HepG2 (cell line): ENCODE measurements around a stretch of chr16.

DNA sequence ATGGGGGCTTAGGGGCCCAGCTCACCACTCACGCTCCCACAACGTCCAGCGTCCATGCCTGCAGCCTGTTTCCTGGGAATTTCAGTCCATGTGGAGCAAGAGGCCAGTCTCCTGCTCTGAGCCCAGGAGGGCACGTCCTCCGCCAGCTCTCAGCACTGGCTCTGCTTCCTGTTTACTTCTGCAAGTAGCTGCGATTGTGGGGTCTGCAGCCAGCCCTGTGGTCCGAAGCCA lies 209.3 kb upstream of the FOXF1 start:
- RRBS, 2 experiments: no CpG with 5 or more reads among the region's 7 CpGs
CAGE:
- cytosol, long polyA minus RNA: no peak
- cytosol, long polyA plus RNA: no peak
- long polyA plus RNA: no peak
- nucleus, long polyA minus RNA: no peak
- nucleus, long polyA plus RNA: no peak

DNA sequence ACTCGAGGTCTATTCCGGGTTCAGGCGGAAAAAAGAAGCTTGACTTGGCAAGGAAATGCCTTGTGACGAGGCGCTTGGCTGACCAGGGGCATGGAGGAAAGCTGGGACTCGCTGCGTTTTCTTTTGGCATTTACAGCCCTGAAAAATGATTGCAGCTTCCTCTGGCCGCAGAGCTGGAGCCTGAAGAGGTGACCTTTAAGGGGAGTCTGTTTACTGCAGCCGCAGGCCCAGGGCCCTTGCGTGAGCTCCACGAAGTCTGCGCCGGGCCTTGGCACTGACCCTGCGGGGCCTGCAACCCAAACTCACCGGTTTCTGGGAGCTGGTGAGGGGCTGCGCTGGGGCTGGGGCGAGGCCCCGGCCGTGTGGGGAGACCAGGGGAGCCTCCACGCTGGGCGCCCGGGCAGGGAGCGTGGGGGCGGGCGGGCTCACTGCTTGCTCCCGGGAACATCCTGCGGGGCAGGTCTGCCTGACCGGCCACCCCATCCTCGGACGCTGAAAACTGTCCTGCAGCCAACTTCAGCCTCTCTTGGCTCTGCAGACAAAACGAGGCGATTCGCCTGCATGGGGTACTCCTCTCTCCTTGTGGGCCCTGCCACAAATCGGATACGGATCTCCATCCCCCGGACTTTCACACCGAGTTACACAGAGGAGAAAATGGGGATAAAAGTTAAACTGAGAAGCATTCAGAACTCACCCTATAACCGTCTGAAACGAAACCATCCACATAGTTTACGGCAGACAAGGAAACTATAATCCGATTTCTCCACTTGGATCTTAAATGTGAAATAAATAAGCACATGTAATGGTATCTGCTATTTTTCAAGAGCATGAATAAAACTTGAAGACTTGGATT lies 206.3 kb upstream of the FOXF1 start:
- RRBS, 2 experiments: 20 to 22% methylated on average over 14 of the region's 41 CpGs
CAGE:
- cytosol, long polyA minus RNA: no peak
- cytosol, long polyA plus RNA: no peak
- long polyA plus RNA: no peak
- nucleus, long polyA minus RNA: no peak
- nucleus, long polyA plus RNA: no peak

DNA sequence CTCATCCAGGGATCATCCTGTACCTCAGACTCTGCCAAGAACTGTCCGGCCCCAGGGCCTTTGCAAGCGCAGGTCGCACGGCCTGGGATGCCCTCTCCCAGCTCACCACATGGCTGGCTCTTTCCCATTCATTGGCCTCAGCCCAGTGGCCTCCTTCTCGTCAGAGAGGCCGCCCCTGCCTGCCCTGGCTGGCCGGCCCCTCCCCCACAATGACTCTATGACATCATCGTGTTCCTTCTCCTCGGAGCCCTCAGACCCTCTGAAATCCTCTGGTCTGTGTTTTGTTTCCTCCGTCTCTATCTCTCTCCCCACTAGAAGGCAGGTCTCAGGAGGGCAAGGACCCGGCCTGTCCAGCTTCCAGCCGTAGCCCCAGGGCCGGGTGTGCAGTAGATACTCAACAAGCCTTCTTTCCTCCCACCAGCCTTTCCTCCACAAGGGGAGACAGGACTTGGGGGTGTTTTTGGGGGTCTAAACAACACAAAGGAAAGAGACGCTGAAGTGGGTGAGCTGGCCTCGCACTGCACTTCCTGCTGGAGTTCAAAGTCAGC lies 164.8 kb upstream of the FOXF1 start:
- RRBS, 2 experiments: no CpG with 5 or more reads among the region's 15 CpGs
CAGE:
- cytosol, long polyA minus RNA: no peak
- cytosol, long polyA plus RNA: no peak
- long polyA plus RNA: no peak
- nucleus, long polyA minus RNA: no peak
- nucleus, long polyA plus RNA: no peak

GRCh38 chr16:86383410-86383793 lies 126.9 kb upstream of the FOXF1 start:
- RRBS, 2 experiments: no CpG with 5 or more reads among the region's 3 CpGs
CAGE:
- cytosol, long polyA minus RNA: no peak
- cytosol, long polyA plus RNA: no peak
- long polyA plus RNA: no peak
- nucleus, long polyA minus RNA: no peak
- nucleus, long polyA plus RNA: no peak

DNA sequence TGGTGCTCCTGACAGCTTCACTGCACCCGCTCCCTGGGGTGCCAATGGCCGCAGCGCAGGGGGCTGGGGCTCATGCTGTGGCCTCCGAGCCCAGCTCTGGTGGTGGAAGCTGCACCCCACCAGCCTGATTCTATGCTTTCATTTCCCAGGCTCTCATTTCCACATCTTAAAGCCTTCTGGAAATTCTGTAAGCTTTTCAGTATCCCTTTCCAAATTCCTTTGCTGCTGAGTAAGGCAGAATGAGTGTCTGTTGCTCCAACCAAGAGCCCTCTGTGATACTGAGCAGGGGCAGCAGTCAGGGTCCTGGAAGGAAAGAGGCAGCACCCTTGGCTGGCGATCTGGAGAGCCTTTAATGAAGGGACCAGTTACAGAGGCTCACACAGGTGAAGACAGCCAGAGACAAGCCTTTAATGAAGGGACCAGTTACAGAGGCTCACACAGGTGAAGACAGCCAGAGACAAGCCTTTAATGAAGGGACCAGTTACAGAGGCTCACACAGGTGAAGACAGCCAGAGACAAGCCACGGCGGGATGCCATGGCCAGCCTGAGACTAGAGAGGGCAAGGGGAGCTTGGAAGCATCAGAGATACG lies 79.4 kb upstream of the FOXF1 start:
- RRBS, 2 experiments: no CpG with 5 or more reads among the region's 8 CpGs
CAGE:
- cytosol, long polyA minus RNA: no peak
- cytosol, long polyA plus RNA: no peak
- long polyA plus RNA: no peak
- nucleus, long polyA minus RNA: no peak
- nucleus, long polyA plus RNA: no peak

DNA sequence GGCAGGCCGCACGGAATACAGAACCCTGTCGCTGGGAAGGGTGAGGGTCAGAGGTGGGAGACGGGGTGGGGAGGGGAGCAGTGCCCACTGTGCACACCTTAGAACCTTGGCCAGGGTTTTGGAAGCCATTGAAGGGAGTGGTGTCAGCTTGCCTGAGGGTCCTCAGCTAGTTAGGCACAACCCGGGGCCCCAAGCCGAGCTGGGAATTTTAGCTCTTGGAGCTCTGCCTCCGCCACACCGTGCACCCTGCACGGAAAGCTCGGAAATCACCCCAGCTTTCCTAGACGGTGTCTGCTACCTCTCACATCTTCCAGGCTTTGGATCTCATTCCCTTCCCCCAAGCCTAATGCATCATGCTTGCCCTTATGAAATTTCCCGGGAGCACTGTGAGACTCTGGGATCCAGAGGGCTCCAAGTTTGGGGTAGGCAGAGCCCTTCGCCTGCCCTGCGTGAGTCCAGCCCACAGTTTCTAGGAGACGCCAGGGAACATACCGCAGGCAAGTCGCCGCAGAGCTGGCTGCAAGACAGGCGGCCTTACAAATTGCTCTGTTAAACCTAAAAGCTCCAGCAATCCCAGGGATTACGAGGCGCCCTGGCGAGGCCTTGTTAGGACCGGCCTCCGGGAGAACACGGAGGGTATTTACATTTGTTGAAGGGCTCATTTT lies 77.9 kb upstream of the FOXF1 start:
- RRBS, 2 experiments: no CpG with 5 or more reads among the region's 25 CpGs
CAGE:
- cytosol, long polyA minus RNA: no peak
- cytosol, long polyA plus RNA: no peak
- long polyA plus RNA: no peak
- nucleus, long polyA minus RNA: no peak
- nucleus, long polyA plus RNA: no peak

- RRBS, 2 experiments: 42 to 52% methylated on average over 19 to 21 of the region's 54 CpGs
CAGE:
- cytosol, long polyA minus RNA: no peak
- cytosol, long polyA plus RNA: no peak
- long polyA plus RNA: no peak
- nucleus, long polyA minus RNA: no peak
- nucleus, long polyA plus RNA: no peak
Measured at GRCh38 chr16:86497623-86498256, 12.6 kb upstream of the FOXF1 start.

GRCh38 chr16:86498257-86499452 lies 11.7 kb upstream of the FOXF1 start:
- RRBS, 2 experiments: 24 to 29% methylated on average over 20 to 23 of the region's 86 CpGs
CAGE:
- cytosol, long polyA minus RNA: no peak
- cytosol, long polyA plus RNA: no peak
- long polyA plus RNA: no peak
- nucleus, long polyA minus RNA: no peak
- nucleus, long polyA plus RNA: no peak

- RRBS, 2 experiments: no CpG with 5 or more reads among the region's 22 CpGs
CAGE:
- cytosol, long polyA minus RNA: no peak
- cytosol, long polyA plus RNA: no peak
- long polyA plus RNA: no peak
- nucleus, long polyA minus RNA: no peak
- nucleus, long polyA plus RNA: no peak
Measured at GRCh38 chr16:86504365-86504962, 5.9 kb upstream of the FOXF1 start.

- RRBS, 2 experiments: no CpG with 5 or more reads among the region's 10 CpGs
CAGE:
- cytosol, long polyA minus RNA: no peak
- cytosol, long polyA plus RNA: no peak
- long polyA plus RNA: no peak
- nucleus, long polyA minus RNA: no peak
- nucleus, long polyA plus RNA: no peak
Measured at GRCh38 chr16:86569934-86570285, 3.3 kb downstream of the FOXC2 start.

DNA sequence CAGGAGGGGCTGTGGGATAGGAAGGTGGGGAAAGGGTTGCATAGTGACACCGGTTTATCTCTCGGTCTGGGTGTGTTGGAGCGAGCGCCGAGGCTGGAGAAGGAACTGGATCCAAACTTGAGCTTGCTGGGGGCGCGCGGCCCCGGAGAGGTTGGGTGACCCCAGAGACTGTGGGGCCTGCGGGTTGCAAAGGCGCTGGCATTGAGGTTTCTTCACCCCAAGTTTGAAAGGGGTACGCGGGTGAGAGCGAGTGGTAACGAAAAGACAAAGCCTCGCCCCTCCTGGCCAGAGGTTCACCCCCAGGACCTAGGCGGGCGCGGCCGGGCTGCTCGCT lies 2.0 kb upstream of the FOXL1 start:
- RRBS, 2 experiments: 17% methylated on average over 9 of the region's 21 CpGs
CAGE:
- cytosol, long polyA minus RNA: no peak
- cytosol, long polyA plus RNA: no peak
- long polyA plus RNA: no peak
- nucleus, long polyA minus RNA: no peak
- nucleus, long polyA plus RNA: no peak

DNA sequence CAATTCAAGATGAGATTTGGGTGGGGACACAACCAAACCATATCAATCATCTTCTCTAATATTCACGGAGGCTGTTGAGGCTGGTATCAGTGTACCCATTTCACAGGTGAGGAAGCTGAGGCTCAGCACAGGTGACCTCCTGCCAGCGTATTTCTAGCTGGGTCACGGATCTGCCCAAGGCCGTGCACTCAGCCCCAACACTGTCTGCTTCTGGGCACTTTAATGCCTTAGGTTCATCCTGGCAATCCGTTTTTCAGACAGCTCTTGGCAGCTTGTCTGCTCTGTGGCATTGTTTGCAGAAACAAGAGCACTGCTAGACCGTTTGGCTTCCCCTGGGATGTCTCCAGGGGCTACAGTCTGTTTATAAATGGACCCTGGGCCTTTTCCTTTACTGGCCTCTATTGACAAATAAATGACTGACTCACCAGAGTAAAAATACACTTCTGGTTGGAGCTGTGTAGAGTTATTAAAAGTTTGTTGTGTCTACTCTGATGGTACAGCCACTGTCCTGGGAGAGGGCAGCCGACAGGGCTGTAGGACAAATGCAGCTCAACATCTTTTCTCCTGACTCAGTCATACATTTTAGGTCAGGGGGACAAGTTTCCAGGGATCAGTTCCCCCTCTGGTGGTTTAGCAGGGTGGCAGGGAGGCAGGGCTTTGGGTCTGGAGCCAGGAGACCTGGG lies 29.8 kb downstream of the FOXL1 start:
- RRBS, 2 experiments: no CpG with 5 or more reads among the region's 7 CpGs
CAGE:
- cytosol, long polyA minus RNA: no peak
- cytosol, long polyA plus RNA: no peak
- long polyA plus RNA: no peak
- nucleus, long polyA minus RNA: no peak
- nucleus, long polyA plus RNA: no peak

- RRBS, 2 experiments: no CpG with 5 or more reads among the region's 6 CpGs
CAGE:
- cytosol, long polyA minus RNA: no peak
- cytosol, long polyA plus RNA: no peak
- long polyA plus RNA: no peak
- nucleus, long polyA minus RNA: no peak
- nucleus, long polyA plus RNA: no peak
Measured at GRCh38 chr16:86609250-86609685, 30.9 kb downstream of the FOXL1 start.

DNA sequence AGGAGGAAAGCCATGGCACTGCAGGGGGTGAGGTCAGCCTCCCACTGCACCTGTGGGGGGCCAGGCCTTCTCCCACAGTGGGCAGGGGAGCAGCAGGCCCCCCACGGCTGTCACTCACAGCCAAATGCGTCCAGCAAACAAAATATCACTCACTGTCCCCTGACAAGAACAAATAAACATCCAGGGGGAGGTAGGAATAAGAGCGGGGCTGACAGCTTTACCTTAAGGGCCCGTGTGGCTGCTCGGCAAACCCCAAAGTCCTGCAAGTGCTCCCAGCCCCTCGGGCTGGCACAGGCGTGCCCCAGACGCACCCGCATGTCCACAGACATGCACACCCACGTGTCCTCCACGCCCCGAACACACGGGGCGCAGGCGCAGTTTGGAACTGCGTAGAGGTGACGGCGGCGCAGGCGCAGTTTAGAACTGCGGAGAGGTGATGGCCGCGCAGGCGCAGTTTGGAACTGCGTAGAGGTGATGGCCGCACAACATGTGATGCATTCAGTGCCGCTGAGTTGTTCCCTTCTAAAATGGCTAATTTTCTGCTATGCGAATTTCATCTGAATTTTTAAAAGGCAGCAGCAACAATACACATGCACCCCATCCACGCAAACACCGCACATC lies 291.2 kb downstream of the FOXL1 start:
- RRBS, 2 experiments: no CpG with 5 or more reads among the region's 30 CpGs
CAGE:
- cytosol, long polyA minus RNA: no peak
- cytosol, long polyA plus RNA: no peak
- long polyA plus RNA: no peak
- nucleus, long polyA minus RNA: no peak
- nucleus, long polyA plus RNA: no peak

DNA sequence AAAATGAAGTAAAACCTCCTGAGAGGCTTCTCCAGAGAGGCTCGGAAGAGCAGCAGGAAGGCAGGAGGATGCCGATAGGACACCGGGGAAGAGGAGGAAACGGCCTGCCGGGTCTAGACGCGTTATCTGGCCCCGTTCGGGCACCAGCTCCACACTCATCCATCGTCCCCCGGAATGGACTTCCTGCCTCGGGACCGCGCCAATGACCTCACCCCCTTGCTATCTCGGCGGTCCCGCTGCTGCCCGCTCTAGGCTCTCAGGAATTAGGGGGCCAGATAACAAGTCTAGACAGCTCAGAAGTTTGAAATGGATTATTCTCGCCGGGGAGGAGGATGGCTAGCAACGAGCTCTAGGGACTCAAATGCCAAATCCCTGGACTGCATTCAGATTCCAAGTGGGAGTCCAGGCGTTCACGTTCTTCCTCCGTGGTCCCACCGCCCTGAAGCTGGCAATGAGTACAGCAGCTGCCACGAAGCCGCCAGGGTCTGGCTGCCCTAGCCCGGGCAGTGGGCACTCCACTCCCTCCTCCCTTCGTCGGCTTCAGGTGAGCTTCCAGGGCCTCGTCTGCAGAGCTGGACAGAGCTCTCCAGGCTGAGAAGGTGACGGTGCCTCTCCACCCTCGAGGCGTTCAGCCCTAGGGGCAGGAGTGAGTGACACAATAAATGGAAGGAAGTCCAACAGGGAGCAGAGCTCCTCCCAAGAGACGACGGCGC lies 351.0 kb downstream of the FOXL1 start:
- RRBS, 2 experiments: 51 to 60% methylated on average over 7 to 9 of the region's 37 CpGs
CAGE:
- cytosol, long polyA minus RNA: no peak
- cytosol, long polyA plus RNA: no peak
- long polyA plus RNA: no peak
- nucleus, long polyA minus RNA: no peak
- nucleus, long polyA plus RNA: no peak

- RRBS, 2 experiments: no CpG with 5 or more reads among the region's 11 CpGs
CAGE:
- cytosol, long polyA minus RNA: no peak
- cytosol, long polyA plus RNA: no peak
- long polyA plus RNA: no peak
- nucleus, long polyA minus RNA: no peak
- nucleus, long polyA plus RNA: no peak
Measured at GRCh38 chr16:86984790-86985198, 332.4 kb downstream of the C16orf95 start.

DNA sequence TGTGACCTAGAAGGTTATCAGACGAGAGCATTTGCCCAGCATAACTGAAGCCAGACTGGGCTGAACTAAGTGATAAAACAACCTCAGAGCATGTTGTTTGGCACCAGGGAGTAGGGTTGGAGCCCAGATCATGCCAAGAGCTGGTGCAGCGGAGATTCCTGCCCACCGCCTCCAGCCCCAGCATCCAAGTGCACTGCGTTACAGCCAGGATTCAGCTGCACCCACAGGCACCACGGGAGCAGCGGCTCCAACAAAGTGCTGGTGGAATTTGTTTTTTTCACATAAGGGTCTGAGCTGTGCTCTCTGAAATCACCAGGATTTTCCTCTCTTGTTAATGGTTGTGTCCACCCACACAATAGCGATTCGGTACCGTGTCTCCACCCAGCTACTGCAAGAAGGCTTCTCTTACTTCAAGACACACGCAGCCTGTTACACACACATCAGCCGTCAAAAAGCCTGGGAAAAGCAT lies 273.8 kb downstream of the C16orf95 start:
- RRBS, 2 experiments: no CpG with 5 or more reads among the region's 11 CpGs
CAGE:
- cytosol, long polyA minus RNA: no peak
- cytosol, long polyA plus RNA: no peak
- long polyA plus RNA: no peak
- nucleus, long polyA minus RNA: no peak
- nucleus, long polyA plus RNA: no peak

- RRBS, 2 experiments: no CpG with 5 or more reads among the region's 8 CpGs
CAGE:
- cytosol, long polyA minus RNA: no peak
- cytosol, long polyA plus RNA: no peak
- long polyA plus RNA: no peak
- nucleus, long polyA minus RNA: no peak
- nucleus, long polyA plus RNA: no peak
Measured at GRCh38 chr16:87318127-87318637, 990 bp upstream of the C16orf95 start.

DNA sequence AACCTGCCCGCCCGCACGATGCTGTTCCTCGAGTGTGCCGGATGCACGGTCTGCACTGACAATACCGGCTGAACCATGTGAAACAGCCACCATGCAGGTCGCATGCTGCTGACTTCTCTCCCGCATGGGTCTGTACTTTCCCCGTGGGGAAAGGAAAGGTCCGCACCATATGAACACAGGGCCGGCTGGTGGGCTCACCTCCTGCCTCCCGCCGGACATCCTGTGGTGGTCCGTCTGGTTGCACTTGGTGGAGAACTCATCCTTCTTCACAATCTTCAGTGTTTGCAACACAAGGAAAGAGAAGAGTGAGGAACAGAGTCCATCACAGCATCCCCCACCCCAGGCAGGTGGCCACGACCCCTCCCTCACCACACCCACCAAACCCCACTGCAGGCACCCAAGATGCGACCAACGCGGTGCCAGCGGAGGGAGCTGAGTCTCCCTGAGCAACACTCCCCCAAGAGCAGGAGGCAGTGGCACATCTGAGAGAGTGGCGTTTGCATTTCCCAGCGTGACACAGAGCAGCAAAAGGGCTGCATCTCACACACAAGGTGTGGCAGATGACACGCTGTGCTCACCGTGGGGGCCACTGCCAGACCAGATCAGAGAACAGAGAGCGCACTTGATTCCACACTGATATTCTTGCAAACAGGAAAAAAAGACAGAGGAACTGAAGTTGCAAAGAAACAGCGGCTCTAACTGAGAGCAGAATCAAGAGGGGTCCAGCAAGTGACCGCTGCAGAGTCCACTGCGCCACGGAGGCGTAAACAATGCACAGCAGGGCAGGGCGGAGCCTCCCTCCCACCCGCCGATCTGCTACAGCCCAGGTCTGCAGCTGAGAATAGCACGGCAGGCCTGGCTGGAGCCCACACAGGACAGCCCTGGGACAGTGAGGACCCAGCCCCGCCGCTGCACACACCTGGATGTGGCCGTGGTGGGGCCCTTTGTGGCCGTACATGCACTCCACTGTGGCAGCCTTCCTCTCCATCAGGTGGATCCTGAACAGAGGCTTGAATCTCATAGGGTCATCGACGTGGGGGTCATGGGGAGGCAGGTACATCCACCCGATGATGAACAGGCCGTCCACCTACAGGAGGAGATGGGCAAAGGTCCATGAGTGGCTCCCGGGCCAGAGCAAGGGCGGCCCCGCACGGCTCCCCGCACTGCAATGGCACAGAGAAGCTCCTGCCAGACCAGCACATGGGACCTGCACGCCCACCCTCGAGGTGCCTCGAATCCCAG lies 25.9 kb upstream of the C16orf95 start:
- RRBS, 2 experiments: 97 to 98% methylated on average over 5 of the region's 50 CpGs
CAGE:
- cytosol, long polyA minus RNA: no peak
- cytosol, long polyA plus RNA: no peak
- long polyA plus RNA: no peak
- nucleus, long polyA minus RNA: no peak
- nucleus, long polyA plus RNA: no peak

GRCh38 chr16:87344331-87345027 lies 27.3 kb upstream of the C16orf95 start:
- RRBS, 2 experiments: 96 to 98% methylated on average over 8 of the region's 26 CpGs
CAGE:
- cytosol, long polyA minus RNA: no peak
- cytosol, long polyA plus RNA: no peak
- long polyA plus RNA: no peak
- nucleus, long polyA minus RNA: no peak
- nucleus, long polyA plus RNA: no peak